ENCODE data around the gene ANP32B.

DNA sequence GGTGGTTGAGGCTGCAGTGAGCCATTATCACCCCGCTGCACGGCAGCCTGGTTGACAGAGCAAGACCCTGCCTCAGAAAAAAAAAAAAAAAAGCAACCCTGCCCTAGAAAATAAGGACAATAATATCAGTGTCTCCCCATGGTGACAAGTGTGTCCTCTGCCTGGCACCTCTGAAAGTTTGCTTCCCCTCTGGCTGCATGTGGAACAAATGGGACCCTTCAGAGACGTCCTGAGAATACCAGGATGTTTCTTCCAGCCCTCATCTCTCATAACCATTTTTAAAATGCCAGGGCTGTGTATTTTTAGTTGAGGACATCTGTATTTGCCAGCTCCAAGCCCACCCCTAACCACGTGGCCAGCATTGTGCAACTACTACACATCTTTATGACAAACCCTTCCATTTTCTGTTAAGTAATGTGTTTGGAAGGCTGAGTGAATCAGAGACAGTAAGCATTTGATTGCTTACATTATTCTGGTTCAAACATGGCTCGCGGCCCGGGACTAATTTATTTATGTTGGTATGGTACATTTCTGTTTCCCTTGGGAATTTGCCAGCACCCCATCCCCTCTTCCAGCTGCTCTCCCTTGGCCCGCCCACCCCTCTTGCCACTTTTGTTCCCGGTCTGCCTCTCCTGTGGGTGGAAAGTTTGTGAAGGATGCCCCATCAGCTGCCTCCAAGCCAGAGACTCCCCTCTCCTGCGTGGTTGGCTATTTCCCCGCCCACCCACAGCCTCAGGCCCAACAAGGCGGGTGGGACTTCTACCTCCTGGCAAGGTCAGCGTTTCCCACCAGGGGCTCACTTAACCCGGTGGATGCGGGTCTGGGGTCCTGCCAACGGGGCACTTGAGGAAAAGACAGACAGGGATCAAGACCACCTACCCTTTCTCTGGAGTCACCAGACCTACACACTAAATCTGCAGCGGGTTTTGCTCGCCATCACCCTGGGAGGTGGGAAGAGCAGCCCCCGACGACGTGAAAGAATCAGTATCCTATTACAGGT lies 162.3 kb downstream of the HSD17B3 start:
- RRBS: no CpG with 5 or more reads among the region's 21 CpGs

DNA sequence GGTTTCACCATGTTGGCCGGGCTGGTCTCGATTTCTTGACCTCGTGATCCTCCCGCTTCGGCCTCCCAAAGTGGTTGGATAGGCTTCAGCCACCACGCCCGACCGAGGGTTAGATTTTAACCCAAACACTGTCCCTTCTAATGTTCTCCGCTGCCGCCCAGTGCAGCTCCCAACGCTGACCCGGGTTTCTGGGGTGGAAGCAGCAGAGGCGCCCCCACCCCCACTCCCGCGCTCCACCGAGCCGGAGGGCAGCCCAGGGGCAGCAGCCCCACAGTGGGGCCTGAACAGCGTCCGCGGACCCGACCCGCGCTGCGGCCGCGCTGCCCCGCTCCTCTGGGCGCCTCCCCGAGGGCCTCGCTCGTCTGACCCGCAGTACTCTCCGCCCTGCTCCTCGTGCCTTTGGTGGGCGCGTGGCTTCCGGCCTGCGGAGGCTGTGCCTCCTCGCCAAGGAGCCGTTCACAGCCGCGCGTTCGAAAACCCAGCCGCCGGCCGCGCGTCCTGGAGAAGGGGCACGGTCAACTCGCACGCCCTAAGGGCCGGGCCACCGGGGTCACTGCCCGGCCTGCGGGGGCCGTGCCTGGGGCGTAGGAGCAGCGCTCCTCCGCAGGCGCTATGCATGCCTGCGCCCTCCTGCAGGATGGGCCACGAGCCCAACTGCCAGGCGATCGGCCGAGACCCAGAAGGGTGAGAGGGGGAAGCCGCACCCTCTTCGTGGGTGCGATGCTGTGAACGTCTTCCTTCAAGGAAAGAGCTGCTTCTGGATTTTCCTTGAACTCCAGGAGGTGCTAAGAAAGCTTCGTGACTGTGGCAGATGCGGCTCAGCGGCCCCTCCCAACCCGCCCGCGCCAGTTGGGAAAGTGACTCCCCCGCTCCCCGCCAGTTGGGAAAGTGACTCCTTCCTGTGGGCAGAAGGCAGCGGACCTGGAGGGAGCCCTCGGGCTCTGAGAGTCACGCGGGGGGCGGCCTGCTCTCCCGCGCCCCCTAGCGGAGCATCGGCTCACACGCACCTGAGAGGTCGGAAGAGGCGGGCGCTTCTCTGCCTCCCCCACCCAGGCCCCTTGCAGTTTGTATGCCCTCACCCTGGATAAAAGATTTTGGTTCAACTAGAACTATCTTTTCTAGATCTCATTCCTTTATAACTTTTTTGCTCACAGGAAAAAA lies 82.7 kb downstream of the HSD17B3 start:
- RRBS: 33% methylated on average over 20 of the region's 91 CpGs

DNA sequence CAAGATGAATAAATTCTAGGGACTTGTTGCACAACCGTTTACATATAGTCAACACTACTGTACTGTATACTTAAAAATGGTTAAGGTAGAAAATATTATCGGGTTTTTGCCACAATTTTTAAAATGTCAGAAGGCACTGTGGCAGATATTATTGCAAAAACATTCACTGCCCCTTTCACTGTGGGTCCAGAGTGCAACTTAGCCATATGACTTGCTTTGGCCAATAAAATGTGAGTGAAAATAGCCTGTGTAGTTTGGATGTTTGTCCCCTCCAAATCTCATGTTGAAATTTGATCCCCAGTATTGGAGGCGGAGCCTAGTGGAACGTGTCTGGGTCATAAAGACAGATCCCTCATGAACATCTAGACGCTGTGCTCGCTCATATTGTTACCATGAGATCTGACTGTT lies 9.5 kb downstream of the ZNF367 start:
- RRBS: no CpG with 5 or more reads among the region's 6 CpGs

DNA sequence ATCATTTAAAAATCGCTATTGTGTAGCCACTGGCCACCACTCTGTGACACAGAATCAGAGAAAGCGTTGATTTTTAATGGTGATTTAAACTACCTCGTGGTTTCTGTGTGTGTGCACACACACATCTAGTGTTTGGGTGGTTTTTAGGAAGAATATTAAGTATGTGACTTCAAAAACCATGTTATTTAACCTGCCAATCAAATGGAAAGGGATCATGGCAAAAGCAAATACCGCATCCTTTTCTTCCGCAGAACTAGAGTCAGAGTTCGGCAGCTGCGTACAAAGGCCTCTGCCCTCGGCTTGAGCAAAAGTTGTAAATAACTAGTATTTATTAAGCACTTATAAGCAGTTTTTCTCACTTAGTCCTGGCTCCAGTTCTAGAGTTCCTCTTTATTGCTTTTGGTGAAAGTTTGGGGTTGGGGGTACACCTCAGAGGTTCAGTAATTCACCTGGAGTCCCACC lies 40.6 kb downstream of the HABP4 start:
- RRBS: no CpG with 5 or more reads among the region's 8 CpGs

- RRBS: no CpG with 5 or more reads among the region's 11 CpGs
Observed at GRCh38 chr9:96611877-96612694, 7.6 kb downstream of the CDC14B start.

GRCh38 chr9:96859828-96860149 lies 5.5 kb upstream of the ZNF782 start:
- RRBS: no CpG with 5 or more reads among the region's 5 CpGs

DNA sequence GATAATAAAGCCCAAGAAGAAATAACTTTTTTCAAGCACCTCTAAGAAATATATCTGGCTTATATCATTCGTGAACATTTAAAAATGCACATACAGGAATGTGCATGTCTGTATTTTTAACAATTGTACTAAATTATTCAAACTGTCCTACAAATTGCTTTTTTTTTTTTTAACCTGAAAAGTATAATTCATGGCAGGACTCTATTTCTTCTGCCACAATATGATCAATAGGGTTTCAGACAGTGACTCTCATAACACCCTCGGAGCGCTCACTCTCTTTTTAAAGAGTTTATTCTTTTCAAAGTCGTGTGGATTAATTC lies 36.0 kb upstream of the NUTM2G start:
- RRBS: no CpG with 5 or more reads among the region's 4 CpGs

GRCh38 chr9:97046073-97046854 lies 7.3 kb upstream of the CTSV start:
- RRBS: no CpG with 5 or more reads among the region's 9 CpGs

- RRBS: no CpG with 5 or more reads among the region's 1 CpG
Observed at GRCh38 chr9:97468672-97469095, 32.8 kb upstream of the TMOD1 start.

DNA sequence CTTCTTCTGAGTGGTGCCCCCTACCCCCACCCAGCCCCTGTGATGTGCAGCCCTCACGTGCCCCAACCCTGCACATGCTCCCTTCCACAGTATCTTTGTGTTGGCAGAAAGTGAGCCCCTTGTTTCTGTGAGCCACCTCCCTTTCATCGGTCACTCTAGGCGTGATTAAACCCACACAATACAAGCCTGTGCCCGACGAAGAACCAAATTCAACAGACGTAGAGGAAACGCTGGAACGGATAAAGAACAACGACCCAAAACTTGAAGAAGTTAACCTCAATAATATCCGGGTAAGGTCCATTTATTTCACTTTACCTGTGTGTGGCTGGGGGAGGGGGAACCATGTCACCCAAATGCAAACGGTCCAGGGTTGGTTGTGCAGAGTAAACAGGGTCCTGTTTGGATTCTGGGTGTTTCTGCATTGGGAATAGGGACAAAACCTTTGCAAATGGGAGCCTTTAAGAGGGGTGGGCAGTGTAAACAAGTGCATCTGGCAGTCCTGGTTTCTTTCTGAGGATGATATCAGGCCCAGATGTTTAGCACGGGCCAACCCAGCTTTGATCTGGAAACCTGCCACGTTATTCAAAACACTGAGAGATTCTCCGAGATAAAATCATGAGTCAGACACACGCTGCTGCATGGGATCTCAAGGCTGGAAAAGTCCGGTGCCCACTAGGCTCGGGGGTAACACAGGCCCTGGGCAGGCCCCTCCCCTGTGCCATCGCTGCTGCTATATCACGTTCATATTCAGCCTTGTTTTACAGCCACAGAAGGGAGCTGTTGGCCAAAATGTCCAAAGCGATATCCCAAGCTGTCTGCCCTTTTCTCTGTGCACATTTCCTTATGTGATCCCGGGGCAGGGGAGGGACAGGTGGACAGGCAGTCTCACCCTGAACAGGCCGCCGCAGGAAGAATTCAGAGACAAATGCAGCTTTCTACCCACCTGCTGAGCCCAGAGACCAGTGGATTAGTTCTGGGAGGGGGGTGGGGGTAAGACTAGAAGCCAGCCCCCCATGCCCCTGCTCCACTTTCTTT lies 62.7 kb downstream of the TMOD1 start:
- RRBS: no CpG with 5 or more reads among the region's 23 CpGs

- RRBS: no CpG with 5 or more reads among the region's 9 CpGs
Observed at GRCh38 chr9:97572685-97573227, 60.4 kb downstream of the TSTD2 start.

DNA sequence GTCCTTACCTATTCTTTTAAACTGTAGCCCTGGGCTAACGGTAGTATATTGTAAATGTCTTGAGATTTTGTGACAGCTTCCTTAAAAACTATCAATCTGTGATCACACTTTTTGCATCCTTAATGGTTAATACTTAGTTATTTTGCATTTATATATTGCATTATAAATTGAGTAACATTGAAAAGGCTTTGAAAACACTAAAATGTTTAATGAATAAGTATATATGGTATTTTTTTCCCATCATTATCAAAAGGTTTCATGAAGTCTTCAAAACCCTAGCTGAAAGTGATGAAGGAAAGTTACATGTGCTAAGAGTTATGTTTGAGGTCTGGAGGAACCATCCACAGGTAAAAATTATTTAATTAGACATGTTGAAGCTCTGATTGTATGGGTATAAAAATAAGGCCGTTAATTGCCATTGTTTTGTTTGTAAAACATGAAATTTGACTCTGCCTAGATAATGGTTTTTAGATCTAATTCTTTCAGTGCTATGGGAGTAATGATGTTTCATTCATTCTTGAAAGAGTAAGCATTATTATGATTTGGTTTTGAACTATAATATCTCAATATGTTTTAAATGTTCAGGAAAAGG lies 29.2 kb downstream of the NCBP1 start:
- RRBS: no CpG with 5 or more reads among the region's 2 CpGs

GRCh38 chr9:97663905-97664887 lies 30.6 kb downstream of the NCBP1 start:
- RRBS: no CpG with 5 or more reads among the region's 10 CpGs

GRCh38 chr9:97678193-97678926 lies 18.8 kb downstream of the XPA start:
- RRBS: no CpG with 5 or more reads among the region's 5 CpGs

DNA sequence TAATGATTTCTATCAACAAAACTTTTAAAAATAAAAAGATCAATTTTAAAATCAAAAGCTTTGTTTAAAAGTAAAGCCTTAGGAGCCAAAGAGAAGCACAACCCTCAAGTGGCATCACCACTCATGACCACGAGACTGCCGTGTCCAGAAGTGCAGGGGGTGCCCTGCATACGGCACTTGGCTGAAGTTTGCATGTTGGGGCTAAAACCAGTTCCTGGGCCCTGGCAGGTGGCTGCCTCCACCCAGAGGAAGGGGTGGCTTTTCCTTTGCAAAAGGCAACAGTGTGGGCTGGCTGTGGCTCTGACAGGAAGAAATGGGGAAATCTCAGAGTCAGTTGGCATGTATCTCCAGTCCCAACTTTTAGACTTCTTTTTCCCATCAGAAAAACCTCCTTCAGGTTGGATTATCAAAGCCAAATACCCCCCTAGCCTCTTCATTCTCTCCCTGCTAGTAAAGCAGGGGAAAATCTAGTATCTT lies 15.2 kb downstream of the TRMO start:
- RRBS: no CpG with 5 or more reads among the region's 3 CpGs

DNA sequence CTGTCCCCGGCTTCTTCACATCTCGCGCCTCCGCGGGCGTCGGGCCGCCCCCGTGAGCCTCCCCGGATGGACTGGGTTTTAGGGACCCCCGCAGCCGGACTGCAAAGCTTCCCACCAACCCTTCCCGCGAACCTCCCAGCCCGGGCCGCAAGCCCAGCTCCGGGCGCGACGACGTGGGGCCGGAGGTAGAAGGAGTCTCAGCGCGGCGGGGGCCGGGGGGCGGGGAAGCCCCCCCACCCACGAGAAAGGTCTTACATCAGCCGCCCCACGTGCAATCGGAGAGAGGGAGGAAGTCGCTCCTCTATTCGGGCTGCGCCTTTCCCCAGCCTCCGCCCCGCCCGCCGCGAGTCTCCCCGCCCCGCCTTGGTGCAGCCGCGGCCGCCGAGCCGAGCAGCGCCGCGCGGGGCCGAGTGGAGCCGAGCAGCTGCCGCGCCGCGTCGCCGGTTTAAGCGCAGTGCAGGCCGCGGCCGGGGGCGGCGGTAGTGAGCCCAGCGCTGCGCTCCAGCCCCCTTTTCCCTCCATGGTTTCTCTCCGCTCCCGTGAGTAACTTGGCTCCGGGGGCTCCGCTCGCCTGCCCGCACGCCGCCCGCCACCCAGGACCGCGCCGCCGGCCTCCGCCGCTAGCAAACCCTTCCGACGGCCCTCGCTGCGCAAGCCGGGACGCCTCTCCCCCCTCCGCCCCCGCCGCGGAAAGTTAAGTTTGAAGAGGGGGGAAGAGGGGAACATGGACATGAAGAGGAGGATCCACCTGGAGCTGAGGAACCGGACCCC lies at the start of gene ANP32B:
Gene ANP32B (plus strand): TSS at position 510 of the 771 bp plus-strand sequence.
- RRBS: 2% methylated on average over 29 of the region's 92 CpGs

GRCh38 chr9:97984090-97985170 lies 1.3 kb downstream of the ANP32B start:
- RRBS: 3% methylated on average over 60 of the region's 146 CpGs

DNA sequence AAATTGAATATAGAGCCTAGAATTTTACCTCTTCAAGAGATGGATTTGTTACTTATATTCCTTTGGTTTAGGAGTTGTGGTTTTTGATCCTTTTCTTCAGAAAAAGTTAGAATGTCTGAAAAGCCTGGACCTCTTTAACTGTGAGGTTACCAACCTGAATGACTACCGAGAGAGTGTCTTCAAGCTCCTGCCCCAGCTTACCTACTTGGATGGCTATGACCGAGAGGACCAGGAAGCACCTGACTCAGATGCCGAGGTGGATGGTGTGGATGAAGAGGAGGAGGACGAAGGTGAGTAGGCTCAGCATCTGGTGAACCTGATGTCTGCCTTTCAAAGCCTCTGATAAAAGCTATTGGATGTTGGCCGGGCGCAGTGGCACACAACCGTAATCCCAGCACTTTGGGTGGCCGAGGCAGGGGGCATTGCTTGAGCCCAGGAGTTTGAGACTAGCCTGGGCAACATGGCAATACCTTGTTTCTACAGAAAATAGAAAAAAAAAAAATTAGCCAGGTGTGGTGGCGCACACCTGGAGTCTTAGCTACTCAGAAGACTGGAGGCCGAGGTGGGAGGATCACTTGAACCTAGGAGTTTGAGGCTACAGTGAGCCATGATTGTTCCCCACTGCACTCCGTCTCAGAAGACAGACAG lies 21.8 kb downstream of the ANP32B start:
- RRBS: no CpG with 5 or more reads among the region's 11 CpGs

DNA sequence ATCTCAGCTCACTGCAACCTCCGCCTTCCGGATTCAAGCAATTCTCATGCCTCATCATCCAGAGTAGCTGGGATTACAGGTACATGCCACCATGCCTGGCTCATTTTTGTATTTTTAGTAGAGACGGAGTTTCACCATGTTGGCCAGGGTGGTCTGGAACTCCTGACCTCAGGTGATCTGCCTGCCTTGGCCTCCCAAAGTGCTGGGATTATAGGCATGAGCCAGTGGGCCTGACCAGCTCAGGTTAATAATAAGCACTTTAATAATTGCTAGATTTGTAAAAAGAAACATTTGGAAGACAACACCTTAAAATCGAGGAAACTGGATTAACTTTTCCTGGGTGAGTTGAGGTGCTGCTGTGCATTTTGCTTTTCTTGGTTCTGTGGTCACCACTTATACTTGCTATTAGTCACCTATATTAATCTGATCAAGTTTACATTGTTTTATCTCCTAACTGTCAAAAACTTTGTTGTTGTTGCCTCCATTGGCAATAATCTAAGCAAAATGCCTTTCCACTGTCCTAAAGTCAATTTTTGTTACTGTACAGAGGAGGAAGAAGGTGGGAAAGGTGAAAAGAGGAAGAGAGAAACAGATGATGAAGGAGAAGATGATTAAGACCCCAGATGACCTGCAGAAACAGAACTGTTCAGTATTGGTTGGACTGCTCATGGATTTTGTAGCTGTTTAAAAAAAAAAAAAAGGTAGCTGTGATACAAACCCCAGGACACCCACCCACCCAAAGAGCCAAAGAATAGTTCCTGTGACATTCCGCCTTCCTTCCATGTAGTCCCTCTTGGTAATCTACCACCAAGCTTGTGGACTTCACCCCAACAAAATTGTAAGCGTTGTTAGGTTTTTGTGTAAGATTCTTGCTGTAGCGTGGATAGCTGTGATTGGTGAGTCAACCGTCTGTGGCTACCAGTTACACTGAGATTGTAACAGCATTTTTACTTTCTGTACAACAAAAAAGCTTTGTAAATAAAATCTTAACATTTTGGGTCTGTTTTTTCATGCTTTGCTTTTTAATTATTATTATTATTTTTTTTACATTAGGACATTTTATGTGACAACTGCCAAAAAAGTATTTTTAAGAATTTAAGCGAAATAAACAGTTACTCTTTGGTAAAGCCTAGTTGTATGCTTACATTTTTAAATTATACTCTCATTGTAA lies 32.1 kb downstream of the ANP32B start:
- RRBS: no CpG with 5 or more reads among the region's 9 CpGs

DNA sequence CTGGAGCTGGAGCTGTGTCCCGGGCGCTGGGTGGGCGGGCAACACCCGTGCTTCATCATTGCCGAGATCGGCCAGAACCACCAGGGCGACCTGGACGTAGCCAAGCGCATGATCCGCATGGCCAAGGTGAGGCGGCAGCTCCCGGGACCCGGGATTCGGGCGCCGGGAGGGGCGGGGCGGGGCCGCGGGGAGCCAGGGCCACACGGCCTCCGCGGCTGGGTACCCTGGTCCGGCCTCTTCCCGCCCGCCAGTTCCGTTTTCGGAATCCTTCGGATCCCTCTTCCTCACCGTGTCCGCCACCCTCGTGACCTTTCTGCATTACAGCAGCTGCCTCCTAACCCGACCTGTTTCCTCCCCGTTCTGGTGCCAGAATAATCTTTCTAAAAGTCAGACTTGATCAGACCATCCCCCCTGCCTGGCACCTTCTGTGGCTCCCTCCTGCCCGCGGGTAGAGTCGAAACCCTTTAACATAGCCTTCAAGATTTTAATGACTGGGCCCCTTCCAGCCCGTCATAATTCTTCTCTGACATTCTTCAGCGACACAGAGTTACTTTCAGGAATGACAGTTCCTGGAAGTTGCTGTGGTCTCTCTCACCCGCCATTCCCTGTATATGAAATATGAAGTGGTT lies 397 bp downstream of the NANS start:
- RRBS: 4% methylated on average over 10 of the region's 40 CpGs